WTC11 (cell line): ENCODE measurements around the genes CFAP251, VPS37B and ARL6IP4.

DNA sequence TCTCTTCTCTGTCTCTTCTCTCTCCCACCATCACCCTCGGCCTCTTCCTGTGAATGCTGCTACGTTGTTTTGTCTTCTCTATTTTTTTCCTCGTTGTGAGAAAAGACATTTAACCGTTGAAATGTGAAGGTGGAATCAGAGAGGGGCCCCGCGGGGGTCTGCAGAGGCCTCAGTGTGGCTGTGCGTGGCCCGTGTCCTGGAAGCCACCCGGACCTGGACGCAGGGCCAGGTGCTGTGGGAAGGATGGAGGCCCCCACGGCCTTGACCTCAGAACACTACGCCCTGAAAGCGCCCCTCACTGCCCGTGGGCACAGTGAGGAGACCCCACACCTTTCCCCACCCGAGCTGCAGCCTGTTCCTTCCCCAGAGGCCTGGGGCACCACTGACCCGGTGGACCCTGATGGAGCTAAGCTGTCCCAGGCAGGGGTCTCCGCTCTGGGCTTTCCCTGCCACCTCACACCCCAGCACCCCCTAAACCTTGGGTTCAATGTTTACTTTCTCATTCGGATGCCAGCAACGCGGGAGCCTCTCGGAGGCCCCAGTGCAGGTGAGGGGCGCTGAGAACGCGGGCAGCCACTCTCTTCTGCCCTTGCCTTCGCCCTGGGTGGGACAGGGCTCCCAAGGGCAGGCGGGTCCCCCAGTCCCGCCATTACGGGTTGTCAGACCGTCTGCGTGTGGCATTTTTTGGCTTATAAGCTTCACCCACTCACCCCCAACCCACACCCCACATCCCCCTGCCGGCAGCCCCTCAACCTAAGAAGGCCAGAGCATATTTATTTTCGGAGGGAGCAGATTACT, 26.9 kb downstream of the SETD1B start:
- PRO-cap: no peak

DNA sequence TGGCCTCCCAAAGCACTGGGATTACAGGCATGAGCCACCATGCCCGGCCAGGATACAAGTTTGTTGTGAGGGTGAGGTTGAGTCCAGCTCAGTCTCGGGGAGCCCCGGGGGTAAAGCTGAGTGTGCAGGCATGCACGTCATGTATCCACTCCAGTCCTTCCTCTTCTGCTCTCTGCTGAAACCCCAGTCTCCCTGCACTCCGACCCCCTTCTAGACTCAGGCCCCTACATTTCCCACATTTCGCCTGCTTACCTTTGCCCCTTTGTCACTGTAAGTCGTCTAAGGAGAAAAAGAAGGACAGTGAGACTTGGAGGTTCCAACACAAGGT, 260 bp downstream of the HPD start:
- PRO-cap: no peak

DNA sequence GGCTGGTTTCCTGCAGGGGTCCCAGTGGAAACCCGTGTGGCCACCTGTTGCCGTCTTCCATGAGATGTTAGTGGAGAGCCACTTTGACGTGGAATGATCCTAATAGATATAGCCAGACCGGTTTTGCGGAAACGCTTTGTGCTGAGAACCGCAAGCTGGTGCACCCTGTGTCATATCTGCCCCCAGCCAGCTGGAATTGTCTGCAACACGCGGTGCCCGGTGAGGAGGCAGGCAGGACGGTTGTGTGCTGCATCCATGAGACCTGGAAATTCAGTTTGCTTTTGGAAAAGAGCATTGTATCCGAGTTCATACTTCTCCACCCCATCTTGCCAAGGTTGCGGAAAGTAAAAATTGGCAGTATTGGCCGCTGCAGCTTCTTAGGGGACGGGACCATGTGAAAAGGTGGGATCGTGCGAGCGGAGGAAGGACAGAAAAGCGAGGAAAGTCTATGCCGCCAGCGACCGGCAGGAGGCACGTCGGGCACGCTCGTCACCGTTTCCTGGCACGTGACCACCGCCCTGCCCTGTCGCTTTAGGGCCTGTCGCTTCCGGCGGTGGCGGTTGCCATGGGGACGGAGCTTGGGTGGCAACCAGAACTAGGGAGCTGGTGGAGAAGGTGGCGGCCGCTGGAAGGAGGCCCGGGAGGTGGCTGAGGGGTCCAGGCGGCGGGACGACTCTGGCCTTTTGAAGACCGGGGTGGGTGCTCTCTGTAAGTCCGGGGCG, at the start of gene CFAP251:
CFAP251 (plus strand) TSS at position 592 of the 722 bp plus-strand sequence.
- PRO-cap: bidirectional peak, plus-strand start at position 592 of the sequence, minus-strand start at position 437 of the sequence

DNA sequence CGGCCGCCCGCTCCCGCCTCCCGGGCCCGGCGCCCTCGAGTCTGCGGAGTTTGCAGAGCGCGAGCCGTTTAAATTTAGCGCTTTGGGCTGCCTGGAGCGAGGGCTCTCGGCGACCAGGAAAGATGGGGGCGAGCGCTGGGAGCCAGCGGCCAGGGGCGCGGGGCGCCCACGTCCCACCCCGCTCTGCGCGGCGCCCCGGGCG, 922 bp downstream of the BCL7A start:
- PRO-cap: bidirectional peak, plus-strand start at position 85 of the sequence, minus-strand start at position 43 of the sequence

DNA sequence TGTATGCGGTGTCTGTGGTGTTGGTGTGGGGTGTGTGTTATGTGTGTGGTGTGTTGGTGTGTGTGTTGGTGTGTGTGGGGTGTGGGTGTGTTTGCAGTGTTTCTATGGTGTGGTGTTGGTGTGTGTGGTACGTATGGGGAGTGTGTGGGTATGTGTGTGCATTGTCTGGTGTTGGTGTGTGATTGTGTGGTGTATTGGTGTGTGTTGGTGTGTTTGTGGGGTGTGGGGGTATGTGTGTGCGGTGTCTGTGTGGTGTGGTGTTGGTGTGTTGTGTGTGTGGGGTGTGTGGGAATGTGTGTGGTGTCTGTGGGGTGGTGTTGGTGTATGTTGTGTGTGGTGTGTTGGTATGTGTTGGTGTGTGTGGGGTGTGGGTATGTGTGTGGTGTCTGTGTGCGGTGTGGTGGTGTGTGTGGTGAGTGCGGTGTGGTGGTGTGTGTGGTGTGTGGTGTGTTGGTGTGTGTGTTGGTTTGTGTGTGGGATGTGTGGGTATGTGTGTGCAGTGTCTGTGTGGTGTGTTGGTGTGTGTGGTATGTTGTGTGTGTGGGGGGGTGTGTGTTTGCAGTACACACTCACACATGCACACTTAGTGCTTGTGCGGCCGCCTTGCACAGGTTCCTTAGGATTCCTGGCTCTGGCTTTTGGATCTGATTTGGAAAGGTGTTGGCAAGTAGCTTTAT, 16.3 kb downstream of the MLXIP start:
- PRO-cap: no peak

DNA sequence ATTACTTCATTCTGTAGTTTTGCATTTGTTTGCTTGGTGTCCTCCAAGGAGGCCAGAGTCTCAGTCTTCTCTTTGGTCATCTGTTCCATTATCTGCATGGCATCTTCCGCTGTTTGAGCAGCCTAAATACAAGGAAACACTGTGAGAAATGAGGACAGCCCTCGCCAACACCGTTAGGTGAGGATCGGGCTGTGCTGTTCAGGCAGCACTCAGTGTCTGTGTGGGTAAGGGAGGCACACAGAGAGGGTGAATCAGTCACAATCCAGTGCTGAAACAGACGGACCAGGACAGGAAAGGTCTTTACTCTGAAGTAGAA, 52.9 kb upstream of the VPS33A start:
- PRO-cap: no peak

DNA sequence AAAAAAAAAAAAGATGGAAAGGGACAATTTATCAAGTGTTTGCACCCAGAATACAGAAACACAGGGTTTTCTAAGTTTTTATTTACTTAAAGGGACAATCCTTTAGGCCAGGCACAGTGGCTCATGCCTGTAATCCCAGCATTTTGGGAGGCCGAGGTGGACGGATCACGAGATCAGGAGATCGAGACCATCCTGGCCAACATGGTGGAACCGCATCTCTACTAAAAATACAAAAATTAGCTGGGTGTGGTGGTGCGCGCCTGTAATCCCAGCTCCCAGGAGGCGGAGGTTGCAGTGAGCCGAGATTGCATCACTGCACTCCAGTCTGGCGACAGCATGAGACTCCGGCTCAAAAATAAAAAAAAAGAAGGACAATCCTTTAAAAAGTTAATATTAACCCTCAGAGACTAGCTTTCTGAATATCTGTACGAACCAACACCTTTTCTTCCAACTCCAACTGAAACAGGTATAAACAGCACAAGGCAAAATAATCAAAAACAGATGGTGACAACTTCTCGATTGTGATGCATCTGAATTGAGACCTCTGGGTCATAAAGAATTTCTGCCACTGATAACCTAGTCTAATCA, 27.9 kb downstream of the CLIP1 start:
- PRO-cap: no peak

GRCh38 chr12:122399891-122400935, 22.3 kb downstream of the CLIP1 start:
- PRO-cap: unidirectional peak, minus-strand start at chr12:122400603

DNA sequence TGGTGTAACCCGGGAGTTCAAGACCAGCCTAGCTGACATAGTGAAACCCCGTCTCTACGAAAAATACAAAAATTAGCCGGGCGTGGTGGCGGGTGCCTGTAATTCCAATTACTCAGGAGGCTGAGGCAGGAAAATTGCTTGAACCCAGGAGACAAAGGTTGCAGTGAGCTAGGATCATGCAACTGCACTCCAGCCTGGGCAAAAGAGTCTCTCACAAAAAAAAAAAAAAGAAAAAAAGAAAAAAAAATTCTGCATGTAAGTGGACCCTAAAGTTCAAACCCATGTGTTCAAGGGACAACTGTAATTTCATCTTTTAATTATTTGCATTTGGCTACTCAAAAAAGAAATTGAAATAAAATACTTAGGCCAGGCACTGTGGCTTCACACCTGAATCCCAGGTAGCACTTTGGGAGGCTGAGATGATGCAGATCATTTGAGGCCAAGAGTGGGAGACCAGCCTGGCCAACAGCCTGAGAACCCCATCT, 2.2 kb upstream of the ZCCHC8 start:
- PRO-cap: no peak

GRCh38 chr12:122729486-122730008, 1.1 kb downstream of the HCAR1 start:
- PRO-cap: no peak

- PRO-cap: no peak
Measured at GRCh38 chr12:122827055-122827567, 8.1 kb upstream of the HIP1R start.

DNA sequence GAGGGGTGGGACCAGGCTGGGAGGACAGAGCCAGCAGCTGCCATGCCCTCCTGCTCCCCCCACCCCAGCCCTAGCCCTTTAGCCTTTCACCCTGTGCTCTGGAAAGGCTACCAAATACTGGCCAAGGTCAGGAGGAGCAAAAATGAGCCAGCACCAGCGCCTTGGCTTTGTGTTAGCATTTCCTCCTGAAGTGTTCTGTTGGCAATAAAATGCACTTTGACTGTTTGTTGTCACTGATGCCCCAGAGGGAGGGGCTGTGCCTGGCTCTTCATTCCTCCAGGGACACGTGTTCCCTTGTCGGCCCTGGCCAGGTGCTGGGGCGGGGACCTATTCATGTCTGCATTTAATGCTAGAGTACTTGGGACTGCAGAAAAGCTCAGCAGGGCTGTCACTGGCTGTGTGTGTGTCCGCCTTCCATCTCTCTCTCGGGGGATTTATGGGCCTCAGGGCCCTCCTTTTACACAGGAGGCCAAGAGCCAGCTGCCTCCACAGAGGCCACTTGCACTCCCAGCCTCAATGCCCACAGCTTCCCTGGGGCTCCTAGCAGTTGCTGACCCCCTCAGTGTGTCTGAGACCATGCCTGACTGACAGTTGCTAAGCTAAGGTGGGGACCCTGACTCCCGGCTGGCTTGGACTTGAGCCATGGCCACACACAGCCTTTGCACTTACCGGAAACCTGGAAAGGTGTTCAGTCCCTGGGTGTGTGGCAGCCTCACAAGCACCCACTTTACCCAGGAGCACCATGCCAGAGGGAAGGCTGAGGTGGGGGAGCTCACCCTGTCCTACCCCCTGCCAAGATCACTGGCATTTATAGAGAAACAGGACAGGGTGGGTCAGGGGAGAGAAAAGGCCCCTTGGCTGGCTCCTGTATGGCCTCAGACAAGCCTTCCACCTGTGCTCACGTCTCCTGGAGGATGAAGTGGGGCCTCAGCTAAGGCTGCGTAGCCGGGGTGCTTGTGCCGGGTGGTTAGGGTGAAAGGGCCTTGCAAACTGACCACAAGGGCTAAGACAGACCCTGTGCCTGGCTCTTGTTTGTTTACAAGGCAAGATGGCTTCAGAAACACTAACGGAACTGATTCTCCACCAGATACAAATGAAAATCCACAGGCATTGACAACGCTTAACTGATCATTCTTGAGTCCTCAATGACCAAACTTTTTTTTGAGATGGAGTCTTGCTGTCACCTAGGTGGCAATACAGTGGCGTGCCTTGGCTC, 27.9 kb downstream of the HIP1R start:
- PRO-cap: no peak

DNA sequence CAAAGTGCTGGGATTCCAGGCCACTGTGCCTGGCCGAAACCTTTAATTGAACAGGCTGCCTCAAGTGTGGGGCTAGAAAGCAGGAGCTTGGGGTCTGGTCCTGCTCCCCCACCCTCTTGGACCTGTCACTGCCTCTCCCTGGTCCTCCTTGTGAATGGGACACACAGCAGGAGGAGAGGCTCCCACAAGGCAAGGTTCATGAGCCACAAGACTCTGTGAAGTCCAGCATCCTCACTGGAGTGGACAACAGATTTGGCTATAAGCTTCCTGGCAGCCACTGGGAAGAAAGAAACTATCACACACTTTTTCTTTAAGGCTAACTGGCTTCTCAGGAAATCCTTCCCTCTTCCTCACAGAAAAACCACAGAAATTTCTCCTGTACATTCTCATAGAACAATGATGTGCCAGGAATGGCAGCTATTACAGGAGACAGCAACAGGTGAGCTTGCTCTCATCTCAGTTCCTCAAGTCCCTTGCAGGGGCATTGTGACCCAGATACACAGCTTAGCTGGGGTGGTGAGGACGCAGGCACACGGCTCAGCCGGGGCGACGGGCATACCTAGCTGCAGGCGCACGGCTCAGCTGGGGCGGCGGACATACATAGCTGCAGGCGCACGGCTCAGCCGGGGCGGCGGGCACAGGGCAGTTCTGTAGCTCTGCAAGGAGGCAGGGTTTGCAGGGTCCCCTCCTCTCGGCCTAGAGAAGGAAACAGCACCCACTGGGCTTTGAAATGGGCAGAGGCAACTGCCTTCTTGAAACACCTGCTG, 29.1 kb downstream of the HIP1R start:
- PRO-cap: no peak

DNA sequence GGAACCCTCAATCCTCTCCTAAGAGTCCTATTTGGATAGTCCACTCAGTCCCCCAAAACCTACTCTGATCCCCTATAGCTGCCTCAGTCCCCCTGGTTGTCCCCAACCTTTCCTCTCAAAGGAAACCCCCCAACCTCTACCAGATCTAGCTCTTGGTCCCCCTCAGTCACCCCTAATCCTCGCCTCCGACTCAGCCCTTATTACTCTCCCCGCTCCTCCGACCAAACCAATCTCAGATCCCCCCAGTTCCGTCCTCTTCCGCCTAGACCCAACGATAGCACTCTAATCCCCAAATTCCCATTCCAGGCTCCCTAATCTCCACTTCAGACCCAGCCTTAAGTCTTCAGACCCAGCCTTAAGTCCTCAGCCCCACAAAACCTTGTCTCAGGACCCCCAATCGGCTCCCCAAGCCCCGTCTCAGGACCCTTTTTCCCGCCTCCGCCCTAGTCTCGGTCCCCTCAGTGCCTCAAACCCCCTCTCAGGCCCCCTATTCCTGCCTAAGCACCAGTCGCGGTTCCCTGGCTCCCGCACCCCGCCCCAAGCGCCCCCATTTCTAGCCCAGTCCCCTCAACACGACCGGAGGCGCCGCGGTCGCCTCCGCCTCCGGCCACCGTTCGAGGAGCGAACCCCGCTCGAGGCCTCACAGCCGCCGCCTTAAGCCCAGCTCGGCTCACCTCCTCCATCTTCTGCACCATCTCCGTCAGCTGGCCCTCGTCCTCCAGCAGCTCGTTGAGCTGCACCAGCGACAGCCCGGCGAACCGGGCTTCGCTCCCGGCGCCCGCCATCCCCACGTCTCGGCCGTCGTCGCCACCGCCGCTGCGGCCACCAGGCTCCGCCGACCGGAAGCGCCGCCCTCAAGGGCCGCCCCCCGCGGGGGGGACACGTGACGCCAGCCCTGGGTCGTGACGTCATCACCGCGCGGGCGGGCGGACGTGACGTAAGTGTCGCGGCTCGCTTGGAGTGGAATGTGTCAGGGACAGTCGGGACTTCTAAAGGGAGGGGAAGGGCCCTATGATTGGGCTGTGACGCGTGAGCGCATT, at the start of gene VPS37B:
VPS37B (minus strand) TSS at position 847 of the 1,040 bp plus-strand sequence.
- PRO-cap: unidirectional peak, minus-strand start at position 829 of the sequence

- PRO-cap: bidirectional peak, plus-strand start at chr12:122980281, minus-strand start at chr12:122980054; bidirectional peak, plus-strand start at chr12:122980368, minus-strand start at chr12:122980389; bidirectional peak, plus-strand start at chr12:122980723, minus-strand start at chr12:122980573
Measured at GRCh38 chr12:122980122-122981032, at the start of gene ARL6IP4. TSS of gene ARL6IP4 (plus strand) at chr12:122980681.

DNA sequence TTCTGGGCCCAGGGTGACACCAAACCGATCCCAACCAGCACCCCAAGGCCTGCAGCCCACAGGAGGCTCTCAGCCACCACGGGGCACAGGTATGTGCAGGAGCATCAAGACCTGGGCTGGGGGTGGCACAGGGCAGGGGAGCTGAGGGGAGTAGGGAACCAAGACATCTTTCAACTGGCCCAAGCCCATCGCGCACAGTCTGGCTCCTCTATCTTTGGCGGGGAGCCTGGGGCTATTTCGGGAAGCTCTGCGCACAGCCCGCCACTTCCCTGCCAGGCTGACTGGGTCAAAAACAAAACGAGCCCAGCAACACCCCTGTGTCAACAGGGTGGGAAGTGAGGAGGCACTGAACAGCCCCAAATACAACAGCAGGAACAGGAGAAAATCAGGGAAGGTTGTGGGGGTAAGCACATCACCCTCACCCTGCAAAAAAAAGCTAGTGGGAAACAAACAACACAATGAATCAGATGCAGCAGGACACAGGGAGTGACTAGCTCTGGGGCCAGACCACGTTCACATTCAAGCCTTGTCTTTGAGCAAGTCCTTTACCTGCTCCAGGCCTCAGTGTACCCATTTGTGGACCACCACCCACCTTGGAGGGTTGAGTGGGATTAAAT, 84.0 kb downstream of the ARL6IP4 start:
- PRO-cap: no peak

DNA sequence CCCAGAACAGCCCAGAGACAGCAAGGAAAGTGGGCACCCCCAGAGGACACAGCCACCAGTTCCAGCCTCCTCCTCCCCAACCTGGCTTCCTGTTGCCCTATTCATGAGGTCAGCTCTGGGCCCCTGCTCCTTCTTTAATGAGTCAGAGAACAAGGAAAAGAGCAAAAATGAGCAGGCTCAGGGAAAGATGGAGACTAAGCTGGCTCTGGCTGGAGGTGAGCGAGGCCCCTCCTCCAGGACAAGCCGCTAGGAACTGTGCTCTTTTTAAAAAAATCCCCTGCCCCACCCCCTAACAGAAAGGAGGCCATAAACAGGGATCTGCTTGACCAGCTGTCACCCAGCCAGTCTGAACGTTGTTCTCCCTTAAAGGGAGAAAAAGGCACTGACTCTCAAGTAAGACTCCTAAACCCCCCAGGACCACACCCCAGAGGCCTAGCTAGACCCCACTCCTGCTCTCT, 10.6 kb downstream of the PITPNM2 start:
- PRO-cap: no peak

- PRO-cap: no peak
Measured at GRCh38 chr12:123260753-123261854, 10.6 kb downstream of the CDK2AP1 start.

- PRO-cap: no peak
Measured at GRCh38 chr12:123390505-123390965, 6.6 kb downstream of the KMT5A start.

GRCh38 chr12:123395948-123396669, 12.2 kb downstream of the KMT5A start:
- PRO-cap: no peak